Skin of body (tissue), 2 donors: ENCODE measurements around a stretch of chr10.

DNA sequence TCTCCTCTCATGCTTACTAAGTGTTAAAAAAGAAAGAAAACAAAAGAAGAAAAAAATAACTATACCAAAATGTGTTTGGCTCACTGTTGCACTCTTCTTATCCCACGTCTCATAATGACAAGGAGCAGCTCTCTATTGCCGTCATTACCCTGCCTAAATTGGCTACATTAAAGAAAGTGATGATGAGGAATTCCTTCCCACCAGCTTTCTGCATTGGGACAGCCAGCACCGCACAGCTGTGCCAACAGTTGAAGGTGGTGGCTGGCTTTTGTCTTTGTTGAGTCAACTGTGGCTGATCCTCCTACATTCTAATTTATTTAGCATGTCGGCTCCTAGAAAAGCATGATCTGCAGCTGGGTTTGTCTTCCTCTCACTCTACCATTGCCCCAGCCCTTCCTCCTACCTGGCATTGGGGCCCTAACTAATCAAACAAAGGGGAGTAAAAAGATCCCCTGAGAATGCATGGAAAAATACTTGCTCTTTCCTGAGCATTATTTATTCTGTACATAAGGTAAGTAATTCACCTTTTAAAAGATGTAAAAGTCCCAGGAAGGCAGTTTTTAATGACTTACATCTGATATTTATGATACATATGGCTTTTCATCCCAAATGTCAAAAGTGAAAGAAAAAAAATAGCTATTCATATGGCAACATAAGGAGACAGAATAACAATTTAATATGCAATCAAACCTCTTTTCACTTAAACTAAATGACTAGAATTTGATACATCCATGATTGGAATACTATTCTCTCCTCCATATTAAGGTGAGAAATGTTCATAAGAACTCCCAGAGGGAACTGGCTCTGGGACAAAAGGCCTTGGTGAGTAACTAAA, 751.6 kb downstream of the KCNMA1 start:
- RAMPAGE, long total RNA, result no peak

DNA sequence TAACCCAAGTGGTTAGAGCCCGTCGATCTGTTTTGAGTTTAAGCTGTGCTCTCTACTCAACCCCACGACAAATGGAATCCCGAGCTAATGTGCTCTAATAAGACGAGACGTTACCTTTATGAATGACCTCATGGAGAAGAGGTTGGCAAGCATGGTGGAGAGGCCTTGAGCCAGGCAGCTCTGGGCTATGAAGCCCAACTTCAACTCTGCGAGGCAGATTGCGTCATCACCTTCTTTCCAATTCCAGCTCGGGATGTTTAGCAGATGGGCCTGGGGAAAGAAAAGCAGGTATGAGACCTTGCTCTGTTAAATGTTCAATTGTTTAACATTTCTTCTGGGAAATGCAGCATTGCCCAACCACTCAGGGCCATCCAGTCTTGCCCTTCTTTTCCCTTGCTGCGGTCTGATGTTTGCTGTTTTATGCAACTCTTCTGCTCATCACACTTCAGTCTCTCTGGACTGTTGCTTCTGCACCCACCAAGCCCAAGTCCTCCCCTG, 564.6 kb downstream of the KCNMA1 start:
- RAMPAGE, long total RNA, result no peak

GRCh38 chr10:77192982-77193588, 444.5 kb downstream of the KCNMA1 start:
- RAMPAGE, long total RNA, result no peak

DNA sequence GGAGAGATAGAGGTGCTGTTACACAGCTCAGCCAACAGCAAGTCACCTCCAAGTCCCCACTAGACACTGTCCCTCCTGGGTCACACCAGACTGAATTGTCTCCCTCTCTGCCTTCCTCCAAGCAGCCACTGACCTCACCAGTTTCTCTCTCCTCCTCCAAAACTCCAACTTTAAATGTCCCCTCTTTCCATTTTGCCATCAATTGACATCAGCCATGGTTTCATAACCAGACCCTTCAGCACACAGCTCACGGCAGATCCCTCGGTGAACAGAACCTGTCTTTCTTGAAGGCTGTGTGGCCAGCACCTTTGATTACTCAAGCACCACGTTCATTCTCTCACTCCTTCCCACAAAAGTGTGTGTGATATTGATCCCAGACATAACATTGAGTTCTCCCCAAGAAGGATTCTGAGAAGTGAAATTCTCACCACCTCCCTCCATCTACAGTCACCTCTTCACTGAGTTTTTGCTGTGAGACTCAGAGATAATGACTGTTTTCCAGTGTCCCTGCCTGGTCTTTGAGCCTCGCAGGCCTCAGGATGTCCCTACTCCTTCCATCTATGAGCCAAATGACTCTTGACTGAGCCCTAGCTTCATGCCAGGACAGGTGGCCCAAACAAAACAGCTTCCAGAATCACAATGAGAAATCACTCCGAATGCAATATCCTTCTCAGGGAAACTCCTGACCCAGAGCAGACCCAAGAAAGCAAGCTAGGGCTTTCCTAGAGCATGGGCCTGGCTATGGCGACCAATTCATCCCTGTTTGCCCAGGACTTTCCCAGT, 235.2 kb downstream of the KCNMA1 start:
- RAMPAGE, long total RNA, result no peak

- RAMPAGE, long total RNA, result no peak
These were observed 140.9 kb downstream of the KCNMA1 start for GRCh38 chr10:77496660-77497245.

- RAMPAGE, long total RNA, result no peak
These were observed 139.4 kb downstream of the KCNMA1 start for GRCh38 chr10:77497902-77498842.

DNA sequence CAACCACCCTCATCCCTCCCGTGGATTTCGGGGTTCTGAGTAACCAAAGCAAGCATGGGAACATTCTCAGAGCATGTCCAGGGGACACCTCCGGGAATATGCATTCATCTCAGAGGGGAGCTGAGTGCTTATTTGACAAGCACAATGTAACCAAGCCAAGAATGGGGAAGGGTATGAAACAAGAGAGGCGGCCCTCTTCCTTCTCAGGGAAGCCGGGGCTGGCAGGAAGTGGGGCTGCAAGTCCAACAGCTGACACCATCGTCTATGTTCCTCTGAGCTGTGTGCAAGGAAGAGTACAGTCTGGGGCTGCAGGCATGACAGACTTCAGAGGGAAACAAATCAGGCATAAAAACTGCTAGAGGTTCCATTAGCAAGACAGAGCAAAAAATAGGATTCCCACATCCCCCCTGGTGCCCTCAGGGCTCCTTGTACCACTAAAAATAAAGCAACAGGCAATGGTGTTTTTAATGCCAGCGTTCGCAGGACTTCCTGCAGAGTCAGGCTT, 34.8 kb downstream of the KCNMA1 start:
- RAMPAGE, long total RNA, result no peak

GRCh38 chr10:77619309-77619668, 18.3 kb downstream of the KCNMA1 start:
- RAMPAGE, long total RNA, result no peak

DNA sequence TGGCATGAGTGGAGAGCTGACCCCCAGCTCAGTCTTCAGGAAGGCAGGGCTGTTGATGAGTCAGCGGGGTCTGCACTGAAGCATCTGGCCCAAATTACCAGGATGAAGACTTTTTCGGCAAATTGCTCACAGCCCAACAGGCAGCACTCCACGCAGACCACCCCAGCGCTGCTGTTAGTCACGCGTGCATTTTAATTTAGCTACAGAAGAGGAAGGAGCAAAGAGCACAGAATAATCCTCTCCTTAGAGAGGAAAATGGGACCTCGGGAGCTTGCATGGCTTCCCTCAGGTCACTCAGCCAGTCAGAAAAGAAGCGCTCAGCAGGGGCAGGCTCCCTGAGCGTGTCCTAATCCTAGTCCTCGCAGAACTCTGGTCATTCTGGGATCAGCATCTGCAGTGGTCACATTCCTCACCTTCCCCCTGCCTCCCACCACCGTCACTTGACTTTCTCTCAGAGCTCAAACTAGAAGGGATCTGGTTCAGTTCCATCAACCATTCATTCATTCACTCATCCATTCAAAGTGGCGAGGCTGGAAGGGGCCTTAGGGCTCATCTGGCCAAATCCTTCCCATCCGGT, 76.4 kb upstream of the KCNMA1 start:
- RAMPAGE, long total RNA, result no peak

DNA sequence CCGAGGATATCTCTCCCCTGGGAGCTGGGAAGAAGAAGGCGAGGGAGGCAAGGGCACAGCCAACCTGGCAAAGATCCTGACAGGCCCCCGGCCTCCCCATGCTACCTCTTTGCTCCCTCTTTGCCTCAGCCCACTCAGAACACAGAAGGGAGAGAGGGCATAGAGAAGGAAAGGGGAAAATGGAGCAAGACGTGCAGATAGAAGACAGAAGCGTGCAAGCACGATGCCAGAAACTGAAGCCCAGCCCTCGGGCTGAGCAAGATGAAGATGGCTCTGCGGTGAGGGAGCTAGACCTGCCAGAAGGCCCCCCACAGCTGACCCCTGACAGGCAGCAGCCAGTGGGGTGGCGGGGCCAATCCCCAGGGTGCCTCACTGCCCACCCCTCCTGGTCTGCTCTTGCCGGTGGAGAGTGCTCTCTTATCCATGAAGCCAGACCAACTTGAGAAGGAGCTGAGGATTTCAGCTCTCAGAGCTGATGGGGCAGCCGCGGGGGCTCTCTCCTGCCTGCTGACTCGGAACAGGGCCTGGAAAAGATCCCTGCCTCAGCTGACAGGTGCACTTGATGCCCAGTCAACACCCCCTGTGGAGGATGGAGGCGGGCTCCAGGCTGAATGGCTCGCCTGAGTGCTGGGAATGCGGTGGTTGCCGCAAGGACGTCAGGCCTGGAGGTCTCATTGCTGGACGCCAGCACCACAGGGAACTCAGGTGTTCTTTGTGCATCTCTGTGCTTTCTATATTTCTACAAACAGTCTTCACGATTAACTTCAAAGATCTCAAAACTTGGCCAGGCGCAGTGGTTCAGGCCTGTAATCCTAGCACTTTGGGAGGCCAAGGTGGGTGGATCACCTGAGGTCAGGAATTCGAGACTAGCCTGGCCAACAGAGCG, 87.9 kb downstream of the DLG5 start:
- RAMPAGE, long total RNA, result no peak

DNA sequence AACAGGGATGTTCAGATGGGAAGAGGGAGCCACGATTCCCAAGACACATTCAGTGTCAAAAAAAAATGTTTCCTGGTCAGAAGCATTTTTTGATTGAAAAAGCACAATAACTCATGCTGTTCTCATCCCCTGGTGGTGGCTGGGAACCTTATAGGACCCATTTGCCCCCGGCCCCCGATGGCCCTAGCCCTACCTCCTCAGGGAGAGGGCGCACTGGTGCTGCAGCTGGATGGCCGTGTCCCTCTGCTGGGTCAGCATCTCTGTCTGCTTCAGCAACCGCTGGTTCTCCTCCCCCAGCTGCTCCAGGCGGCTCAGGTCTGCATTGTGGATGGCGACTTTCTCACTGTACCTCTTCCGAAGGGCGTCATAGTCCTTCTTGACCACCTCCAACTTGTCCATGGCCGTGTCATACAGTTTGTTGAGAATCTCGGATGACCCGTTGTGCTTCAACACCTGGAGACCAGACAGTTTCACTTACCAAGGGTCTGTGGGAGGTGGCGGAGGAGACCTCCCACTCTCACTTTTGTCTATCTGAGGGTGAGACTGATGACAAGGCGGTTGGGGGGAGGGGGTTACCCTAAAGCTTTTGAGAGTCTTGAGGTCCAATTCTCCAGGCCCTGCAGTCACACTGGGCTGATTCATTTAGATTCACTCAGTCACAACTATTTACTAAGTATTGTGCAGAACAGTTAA, 83.2 kb downstream of the DLG5 start:
- RAMPAGE, long total RNA, result no peak

GRCh38 chr10:77856569-77857812, 69.6 kb downstream of the DLG5 start:
- RAMPAGE, long total RNA, result no peak

DNA sequence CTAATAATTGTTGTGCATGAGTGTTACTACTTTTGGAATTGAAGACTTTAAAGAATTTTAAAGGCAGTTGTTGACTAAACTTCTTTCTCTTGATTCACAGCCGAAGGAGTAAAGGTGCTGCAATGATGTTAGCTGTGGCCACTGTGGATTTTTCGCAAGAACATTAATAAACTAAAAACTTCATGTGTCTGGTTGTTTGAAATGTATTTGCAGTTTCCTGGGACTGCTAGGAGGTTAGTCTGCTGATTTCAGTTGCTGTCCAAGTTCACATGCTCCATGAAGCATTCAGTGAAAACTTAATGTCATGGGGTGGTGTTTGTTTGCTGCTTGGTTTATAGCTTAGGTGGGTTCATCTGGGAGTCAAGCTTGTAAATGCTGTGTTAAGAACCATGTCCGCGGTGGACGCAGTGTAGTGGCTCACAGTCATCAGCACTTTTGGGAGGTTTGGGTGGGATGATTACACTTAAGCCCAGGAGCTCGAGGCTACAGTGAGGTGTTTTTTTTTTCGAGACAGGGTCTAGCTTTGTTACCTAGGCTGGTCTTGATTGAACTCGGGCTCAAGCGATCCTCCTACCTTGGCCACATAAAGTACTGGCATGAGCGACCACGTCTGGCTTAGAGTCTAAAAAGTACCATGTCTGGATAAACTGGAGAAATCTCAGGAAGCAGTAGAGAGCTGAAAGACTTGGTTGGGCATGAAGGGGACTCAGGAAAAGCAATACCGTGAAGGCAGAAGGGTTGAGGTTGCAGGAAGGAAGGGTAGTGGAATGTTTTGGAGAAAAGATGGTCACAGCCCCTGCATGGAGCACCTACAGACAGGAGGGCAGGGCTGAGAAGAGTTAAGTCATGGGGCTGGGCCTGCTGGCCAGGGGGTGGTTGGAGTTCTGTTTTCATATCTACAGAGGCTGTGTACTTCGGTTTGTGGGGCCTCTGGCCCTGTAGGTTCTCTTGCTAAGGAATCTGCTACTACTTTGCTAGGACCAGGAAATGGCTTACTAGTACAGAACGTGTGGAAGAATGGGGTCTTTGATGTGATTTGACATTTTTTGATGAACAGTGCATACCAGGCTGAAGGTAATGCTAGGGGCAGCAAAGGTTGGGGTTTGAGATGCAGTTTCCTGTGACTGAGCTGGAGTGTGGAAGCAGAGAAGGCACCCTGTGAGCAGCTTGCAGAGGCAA, 7.2 kb downstream of the RPS24 start:
- RAMPAGE, long total RNA, result no peak

DNA sequence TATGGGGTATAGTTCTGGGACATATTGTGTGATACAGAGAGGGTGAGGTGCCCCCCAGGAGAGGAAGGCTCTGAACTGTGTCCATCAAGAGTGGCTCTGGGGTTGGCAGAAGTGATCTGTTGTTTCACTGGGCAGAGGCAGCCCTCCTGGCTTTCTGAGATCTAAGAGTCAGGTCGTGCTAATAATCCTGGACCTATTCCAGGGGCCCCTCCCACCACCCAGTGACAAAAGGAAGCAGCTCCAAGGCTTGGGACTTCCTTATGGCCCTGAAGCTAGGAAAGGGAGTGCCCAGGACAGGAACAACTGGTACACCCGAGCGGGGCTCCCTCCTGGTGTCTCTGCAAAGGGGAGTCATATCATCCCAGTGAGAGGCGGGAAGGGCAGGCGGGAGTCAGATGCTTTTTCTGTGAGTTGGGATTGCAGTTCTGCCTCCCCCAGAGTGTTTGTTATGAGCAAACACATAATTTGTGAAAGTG, 32.3 kb downstream of the RPS24 start:
- RAMPAGE, long total RNA, result no peak

DNA sequence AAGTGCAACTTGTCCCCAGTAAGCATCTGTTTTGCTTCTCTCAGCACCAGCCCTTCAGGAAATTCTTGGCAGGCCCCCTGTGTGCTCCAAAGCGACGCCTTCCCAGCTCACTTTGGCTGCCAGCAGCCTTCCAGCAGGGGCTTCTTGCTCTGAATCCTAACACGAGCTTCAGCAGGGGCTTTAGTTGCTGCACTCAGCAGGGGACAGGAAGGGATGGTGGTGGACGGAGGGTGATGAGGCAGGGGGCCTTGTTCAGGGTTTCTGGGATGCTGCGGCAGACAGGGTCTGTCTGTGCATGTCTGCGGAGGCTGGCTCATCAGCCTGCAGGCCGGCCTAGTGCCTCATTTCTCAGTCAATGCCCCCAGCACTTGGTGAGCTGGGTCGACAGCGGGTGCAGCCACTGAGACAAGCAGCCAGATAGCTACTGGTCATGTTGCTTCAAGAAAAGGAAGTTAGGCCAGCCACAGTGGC, 368.3 kb downstream of the RPS24 start:
- RAMPAGE, long total RNA, result no peak

DNA sequence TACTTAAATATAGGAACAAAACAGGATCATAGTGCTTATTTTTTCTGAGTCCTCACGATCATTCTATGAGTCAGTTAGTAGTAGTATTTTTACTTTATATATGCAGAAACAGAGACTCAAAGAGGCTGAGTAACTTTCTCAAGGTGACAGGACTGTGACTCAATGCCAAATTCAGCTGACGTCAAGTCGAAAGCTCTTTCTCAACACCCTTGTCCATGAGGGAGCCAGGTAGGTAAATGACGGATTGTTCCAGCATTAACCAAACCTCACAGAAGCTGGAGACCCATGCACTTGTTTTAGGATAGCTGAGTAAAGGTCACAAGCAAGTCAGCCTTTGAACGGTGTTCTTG, 413.3 kb downstream of the RPS24 start:
- RAMPAGE, long total RNA, result no peak

DNA sequence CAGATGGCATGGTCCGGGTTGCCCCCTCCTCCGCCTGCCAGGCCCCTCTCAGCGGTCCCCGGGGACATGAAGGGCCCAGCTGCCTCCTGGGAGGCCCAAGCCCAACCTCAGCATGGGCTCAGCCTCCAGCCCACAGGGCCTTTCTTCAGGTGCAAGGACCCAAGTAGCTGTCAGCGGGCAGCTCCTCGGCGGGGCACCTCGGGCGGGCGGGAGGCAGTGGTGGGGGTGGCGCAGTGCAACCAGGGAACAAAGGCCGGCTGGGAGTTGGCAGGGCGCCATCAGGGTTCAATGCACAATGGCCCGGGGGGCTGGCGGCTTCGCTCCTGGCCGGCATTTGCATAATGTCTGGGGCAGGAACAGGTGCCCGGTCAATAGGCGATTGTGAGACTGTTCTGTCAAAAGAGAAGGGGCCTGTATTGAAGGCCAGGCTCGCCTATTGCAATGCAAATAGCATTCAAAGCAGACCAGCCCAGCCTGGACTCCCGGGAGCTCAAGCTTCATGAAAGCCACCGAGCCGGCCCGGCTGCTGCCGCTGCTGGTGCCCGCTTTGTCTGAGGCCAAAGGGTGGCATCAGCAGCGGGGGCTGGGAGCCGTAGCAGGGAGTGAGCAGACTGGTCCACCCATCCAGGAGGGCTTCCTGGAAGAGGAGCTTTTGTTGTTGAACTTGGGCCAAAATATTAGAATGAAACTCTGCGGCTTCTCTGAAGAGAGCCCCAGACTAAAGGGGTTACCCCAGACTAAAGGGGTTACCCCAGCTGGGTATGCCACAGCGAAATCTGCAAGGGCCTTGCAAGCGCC, 155.0 kb upstream of the ZMIZ1 start:
- RAMPAGE, long total RNA, result no peak

- RAMPAGE, long total RNA, result no peak
These were observed 130.7 kb upstream of the ZMIZ1 start for GRCh38 chr10:78937839-78938614.

DNA sequence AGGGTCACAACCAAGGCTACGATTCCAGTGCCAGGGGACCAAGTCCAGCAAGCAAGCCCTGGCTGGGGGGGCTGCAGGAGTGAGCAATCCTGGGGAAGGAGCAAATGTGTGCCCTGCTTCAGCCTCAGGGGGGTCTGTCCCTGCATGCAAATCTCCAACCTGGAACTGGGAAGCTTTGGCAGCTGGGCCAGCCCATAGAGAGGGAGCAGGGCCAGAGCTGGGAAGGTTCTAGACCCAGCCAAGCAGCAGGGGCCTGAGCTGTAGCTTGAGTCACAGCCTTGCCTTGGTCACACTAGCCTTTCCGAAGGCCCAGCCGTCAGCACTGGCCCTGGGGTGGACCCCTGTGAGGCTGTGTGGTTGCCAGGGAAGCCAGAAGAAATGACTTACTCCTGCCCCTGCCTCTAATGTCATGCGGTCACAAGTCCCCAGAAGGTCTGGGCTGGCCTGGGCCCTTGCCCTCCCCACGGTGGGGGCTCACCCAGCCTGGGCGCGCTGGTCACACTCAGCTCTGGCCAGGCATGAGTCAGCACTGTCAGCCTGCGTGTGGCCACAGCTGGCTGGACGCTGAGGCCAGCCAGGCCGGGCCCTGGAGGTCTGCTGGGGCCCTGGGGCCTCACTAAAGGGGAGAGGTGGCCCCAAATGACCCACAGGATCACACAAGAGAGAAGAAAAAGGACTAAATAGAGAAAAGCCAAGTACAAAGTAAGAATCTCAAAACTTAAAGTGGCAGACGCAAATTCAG, 96.2 kb upstream of the ZMIZ1 start:
- RAMPAGE, long total RNA, result no peak

- RAMPAGE, long total RNA, result no peak
These were observed 9.5 kb upstream of the ZMIZ1 start for GRCh38 chr10:79059101-79059736.